SK-N-DZ (cell line): Measurements from ENCODE around the genes EEF1B2, METTL21A and PIKFYVE.

GRCh38 chr2:205707654-205708808, 25.7 kb downstream of the NRP2 start:
RAMPAGE:
- cytosol, long total RNA: no peak
- nucleus, long total RNA: no peak

GRCh38 chr2:205944525-205945074, 141.4 kb downstream of the INO80D start:
RAMPAGE:
- cytosol, long total RNA: no peak
- nucleus, long total RNA: no peak

DNA sequence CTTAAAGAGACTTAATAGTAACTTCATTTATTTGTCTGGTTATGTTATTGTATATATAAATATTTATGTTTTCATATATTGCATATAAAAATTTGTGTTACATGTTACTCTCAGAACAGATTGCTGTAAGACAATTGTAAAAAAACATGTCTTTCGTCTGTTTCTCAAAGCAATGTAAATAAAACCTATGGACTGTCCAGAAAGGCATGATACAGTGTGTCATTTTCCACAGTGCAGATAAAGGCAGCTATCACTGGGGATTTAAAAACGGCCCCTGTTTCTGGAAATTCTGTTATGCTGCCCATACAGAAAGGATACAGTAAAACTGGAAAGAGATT, 649 bp upstream of the INO80D start:
RAMPAGE:
- cytosol, long total RNA: no peak
- nucleus, long total RNA: no peak

RAMPAGE:
- cytosol, long total RNA: start-site peak on the minus strand at chr2:206159348-206159490, 1,678 and 1,866 reads in 2 replicates; start-site peak on the plus strand at chr2:206159608-206159681, 3,567 and 4,062 reads in 2 replicates; start-site peak on the plus strand at chr2:206159870-206159939, 2,939 and 3,399 reads in 2 replicates
- nucleus, long total RNA: start-site peak on the plus strand at chr2:206159608-206159681, 1,205 and 257 reads in 2 replicates; start-site peak on the plus strand at chr2:206159881-206159939, 943 and 54 reads in 2 replicates
Observed at GRCh38 chr2:206159239-206160348, at the start of gene EEF1B2. EEF1B2 (plus strand) TSS chr2:206159895.

DNA sequence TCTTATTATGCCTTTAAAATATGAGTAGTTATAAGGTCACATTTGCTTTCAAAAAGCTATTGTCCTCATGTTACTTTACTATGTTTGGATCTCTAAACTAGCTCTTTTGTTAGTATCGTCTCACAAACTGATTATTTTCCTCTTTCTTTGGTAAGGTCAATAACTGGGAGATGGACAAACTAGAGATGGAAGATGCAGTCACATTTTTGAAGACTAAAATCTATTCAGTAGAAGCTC, 26.0 kb downstream of the FASTKD2 start:
RAMPAGE:
- cytosol, long total RNA: no peak
- nucleus, long total RNA: no peak

DNA sequence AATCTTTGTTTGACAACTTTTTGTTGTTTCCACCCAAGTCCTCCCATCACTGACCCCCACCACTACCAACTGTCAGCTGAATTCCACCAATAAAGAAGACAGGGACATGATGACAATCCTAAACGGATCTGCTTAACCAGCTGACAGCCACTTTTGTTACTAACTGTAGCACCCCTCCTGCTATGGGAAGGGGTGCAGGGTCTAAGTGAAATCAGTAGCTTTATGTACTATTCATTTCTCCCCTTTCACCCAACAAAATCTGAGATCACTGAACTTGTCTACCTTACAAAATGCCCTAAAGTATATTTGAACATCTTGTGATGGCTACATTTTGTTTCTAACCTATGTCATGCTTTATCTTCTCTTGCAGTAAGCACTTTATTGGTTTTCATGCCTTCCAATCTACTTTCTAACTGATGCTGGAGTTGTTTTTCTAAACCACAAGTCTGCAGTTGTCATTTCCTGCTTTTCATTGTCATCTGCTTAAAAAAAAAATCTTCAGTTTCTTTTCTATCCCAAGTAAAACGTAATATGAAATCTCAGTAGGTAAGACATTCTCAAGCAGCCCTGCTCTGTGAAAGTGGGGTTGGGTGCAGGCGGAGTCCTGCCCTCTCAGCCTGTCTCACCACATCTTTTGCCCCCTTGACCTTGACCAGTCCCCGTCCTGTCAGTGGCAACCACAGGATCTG, 80.2 kb upstream of the CPO start:
RAMPAGE:
- cytosol, long total RNA: no peak
- nucleus, long total RNA: no peak

RAMPAGE:
- cytosol, long total RNA: no peak
- nucleus, long total RNA: no peak
Observed at GRCh38 chr2:207253890-207254503, 88.2 kb upstream of the KLF7 start.

RAMPAGE:
- cytosol, long total RNA: no peak
- nucleus, long total RNA: no peak
Observed at GRCh38 chr2:207330761-207331190, 165.0 kb upstream of the KLF7 start.

GRCh38 chr2:207394524-207395244, 135.1 kb upstream of the CREB1 start:
RAMPAGE:
- cytosol, long total RNA: no peak
- nucleus, long total RNA: no peak

GRCh38 chr2:207499002-207499651, 30.6 kb upstream of the CREB1 start:
RAMPAGE:
- cytosol, long total RNA: no peak
- nucleus, long total RNA: no peak

DNA sequence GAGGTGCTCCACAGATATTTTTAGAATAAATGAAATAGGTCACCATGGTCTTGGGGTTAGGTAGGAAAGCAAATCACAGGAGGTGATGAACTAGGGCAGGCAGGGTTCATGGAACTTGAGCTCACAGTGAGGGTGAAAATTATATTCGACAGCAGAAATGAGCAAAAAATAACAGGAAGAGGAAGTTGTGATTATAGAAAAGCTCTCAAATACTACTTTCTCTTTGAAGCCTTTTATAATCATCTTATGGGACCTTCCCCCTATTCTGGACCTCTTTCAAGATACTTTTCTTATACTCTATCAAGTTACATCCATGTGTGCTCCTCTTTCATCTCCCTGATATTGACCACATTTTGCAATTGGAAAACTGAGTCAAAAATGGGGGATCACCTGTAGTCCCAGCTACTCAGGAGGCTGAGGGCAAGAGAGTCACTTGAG, 4.4 kb upstream of the CREB1 start:
RAMPAGE:
- cytosol, long total RNA: no peak
- nucleus, long total RNA: no peak

GRCh38 chr2:207616708-207617748, 8.2 kb downstream of the METTL21A start:
RAMPAGE:
- cytosol, long total RNA: no peak
- nucleus, long total RNA: no peak

DNA sequence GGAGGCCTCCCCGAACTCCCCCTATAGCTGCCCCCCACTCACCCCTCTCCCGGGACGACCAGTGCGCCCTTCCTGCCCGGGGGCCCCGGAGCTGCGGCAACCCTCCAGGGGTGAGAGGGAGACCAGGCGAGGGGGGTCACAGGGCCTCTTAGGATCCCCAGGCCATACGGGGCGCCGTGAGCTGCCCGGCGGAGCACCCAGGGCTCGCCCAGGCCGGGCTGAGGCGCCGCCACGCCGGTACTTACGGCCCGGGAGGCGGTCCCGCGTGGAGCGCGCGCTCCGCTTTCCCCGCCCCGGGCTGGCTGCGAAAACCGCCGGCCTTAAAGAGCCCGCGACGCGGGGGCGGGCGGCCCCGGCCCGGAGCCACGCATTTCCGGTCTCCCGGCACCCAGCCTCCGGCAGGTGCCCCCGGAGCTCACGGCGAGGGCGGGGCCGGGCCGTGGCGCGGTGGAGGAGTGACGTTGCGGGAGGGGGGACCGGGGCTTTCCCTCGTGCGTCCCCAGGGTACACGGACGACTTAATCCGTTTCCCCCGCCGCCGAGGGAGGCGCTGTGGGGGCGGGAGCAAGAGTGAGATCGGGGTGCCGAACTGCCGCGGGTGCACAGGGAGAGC, at the start of gene METTL21A:
Gene METTL21A, minus strand, starts transcription at position 375 of the 612 bp plus-strand sequence.
RAMPAGE:
- cytosol, long total RNA: start-site peak on the minus strand centred at position 282 of the sequence, 133 bp wide, 543 and 661 reads in 2 replicates
- nucleus, long total RNA: start-site peak on the minus strand centred at position 279 of the sequence, 140 bp wide, 240 and 40 reads in 2 replicates

GRCh38 chr2:207897445-207897767, 127.7 kb upstream of the FZD5 start:
RAMPAGE:
- cytosol, long total RNA: no peak
- nucleus, long total RNA: no peak

DNA sequence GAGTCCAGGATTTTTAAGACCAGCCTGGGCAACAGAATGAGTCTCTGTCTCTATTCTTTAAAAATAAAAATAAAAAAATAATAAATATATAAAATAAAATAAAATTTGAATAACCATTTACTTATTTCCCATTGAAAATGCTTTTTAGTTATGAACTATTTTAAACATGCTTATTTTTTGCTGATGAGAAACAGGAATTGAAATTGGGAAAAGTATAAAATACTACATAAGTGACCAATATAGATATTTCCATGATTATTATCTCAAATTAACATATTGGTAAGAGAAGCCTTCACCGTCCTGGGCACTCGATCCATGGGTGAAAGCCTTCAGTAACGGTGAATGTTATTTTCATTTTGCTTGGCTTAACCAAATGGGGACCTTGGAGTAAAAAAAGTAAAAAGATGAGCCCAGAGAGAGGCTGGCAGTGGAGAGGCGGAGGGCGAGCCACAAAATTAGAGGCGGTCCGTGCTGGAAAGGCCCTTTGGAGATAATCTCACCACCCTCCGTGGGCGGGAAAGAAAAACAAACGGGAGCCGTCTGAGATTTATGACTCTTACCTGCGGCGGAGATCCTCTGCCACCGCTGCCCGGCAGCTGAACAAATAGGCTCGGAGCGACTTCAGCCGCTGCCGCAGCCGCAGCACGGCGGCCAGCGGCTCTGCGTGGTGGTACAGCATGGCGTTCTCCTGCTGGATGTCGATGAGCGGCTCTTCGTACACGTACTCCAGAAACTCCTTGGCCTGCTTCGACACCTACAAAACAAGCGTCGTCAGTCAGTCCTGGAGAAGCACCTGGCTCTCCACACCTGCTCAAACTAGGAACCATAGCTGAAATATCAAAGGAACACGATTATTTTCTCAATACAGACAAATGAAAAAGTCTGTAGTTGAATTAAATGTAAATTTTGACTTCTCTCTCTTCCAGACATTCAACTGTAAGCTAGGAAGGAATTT, 94.7 kb downstream of the PLEKHM3 start:
RAMPAGE:
- cytosol, long total RNA: no peak
- nucleus, long total RNA: no peak

DNA sequence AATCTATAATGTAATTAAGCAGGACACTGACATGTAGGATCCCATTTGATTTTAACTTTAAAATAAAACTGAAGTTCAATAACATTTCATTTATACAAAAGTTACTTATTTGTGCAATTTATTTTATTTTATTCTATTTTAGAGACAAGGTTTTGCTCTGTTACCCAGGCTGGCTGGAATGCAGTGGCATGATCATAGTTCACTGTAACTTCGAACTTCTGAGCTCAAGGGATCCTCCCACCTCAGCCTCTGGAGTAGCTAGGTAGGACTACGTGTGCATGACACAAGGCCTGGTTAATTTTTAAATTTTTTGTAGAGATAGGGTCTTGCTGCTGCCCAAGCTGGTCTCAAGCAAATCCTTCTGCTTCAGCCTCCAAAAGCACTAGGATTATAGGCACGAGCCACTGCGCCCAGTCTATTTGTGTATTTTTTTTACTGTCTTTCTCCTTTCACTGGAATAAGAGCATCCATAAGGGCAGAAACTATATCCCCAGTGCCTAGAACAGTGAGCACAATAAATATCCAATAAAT, 89.4 kb downstream of the PLEKHM3 start:
RAMPAGE:
- cytosol, long total RNA: no peak
- nucleus, long total RNA: no peak

DNA sequence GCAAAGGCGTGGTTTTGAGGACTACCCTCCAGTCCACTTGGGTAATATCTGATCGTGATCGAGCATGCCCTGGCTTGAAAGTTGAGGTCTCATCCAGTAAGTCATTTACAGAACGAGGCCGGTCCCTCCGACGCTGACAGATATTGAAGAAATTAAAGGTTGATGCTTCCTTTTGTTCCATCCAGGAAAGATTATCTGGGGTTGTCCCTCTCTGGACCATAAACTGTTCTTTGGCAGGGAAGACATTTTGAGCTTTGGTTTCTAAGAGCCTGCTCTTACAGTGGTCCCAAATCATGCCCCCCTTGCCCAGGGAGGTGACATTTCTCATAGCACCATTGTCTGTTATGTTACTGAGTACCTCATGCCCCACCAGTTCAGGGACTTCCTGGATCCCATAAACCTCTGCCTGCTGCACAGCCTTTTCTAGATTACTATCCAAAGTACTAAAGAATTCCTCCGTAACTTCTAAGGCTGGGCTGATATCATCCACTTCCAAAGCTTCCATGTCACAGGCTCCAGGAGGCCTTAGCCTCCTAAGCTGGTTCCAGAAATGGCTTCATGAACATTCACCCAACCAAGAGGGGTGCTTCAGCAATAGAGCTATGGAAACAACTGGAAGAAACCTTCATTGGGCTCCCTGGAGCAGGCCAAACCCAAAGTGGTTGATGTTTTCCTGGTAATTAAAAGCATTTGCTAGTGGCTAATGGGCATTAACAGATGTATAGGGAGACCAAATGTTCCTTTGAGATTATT, 24.0 kb downstream of the PLEKHM3 start:
RAMPAGE:
- cytosol, long total RNA: no peak
- nucleus, long total RNA: no peak

GRCh38 chr2:208047863-208048177, 22.5 kb upstream of the PLEKHM3 start:
RAMPAGE:
- cytosol, long total RNA: no peak
- nucleus, long total RNA: no peak

DNA sequence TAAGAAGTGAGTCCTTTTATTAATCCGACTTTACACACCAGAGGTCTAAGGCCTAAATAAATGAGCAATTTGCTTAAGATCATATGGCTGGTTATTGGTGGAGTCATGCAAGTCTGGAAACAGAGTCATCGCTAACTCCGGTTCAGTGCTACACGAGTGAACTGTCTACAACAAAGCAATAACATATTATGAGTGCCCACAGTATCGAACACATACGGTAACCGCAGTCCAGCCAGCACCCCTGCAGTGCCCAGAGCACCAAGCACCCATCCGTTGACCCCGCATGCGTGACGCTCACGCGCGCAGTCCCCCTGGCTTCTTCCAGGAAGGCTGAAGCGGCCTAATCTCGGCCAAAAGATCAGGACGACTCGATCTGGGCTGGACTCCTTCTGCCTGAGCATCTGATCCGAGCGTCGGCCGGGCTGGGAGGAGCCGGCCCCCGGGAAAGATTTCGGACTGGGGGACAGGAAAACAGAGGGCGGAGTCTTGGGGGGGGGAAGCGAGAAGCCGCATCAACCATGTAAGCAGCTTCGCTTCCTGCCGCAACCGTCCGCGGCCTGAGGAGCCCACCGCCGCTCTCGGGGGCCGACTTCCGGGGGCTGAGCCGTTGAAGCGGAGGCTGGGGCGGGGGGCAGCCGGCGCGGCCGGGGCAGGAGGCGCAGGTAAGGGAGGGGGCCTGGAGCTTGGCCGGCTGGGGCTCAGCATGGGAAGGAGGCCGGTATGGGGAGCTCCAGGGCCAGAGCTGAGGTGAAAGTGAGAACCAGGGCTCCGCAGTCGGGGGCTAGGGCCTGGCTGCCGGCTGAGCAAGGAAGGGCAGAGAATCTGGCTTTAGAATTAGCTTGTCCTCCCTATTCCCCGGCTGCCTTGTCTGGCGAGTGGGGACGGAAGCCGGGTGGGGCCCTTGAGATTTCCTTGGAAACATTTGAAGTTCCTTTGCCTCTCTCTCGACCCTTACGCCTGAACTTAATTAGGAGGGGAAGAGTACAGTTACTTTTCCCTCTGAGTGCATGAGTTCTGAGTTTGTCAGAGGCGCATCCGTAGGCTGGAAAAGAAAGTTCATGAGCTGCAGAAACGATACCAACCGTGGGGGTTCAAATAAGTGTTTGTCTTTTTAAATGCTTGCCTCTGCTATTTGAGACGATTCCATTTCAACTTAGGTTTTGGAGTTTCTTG, at the start of gene PIKFYVE:
Gene PIKFYVE, plus strand, starts transcription at position 502 of the 1,173 bp plus-strand sequence.
RAMPAGE:
- cytosol, long total RNA: no peak
- nucleus, long total RNA: start-site peak on the plus strand centred at position 535 of the sequence, 238 bp wide, 81 and 22 reads in 2 replicates

DNA sequence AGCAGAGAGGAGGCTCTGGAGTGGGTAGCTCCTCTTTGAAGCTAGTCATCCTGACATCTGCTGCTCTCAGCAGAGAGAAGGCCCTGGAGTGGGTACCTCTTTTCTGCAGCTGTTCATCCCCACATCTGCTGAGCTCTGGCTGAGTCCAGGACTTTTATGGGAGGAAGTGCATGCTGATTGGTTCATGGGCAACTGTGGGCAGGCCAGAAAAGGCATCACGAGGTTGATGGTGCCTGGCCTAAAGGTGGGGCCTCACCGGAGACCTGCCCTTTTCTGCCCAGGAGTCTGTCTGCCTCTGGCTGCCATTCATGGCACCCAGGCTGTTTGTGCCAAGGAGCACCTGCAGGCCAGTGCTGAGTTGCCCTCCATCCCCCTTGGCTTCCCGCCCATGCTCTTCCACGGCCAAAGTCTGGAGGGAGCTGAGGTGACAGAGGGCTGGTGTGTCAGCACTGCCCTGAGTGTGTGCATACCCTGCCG, 123.1 kb downstream of the PTH2R start:
RAMPAGE:
- cytosol, long total RNA: no peak
- nucleus, long total RNA: no peak